ENCODE data around the genes MPST, KCTD17, C1QTNF6 and SSTR3.

DNA sequence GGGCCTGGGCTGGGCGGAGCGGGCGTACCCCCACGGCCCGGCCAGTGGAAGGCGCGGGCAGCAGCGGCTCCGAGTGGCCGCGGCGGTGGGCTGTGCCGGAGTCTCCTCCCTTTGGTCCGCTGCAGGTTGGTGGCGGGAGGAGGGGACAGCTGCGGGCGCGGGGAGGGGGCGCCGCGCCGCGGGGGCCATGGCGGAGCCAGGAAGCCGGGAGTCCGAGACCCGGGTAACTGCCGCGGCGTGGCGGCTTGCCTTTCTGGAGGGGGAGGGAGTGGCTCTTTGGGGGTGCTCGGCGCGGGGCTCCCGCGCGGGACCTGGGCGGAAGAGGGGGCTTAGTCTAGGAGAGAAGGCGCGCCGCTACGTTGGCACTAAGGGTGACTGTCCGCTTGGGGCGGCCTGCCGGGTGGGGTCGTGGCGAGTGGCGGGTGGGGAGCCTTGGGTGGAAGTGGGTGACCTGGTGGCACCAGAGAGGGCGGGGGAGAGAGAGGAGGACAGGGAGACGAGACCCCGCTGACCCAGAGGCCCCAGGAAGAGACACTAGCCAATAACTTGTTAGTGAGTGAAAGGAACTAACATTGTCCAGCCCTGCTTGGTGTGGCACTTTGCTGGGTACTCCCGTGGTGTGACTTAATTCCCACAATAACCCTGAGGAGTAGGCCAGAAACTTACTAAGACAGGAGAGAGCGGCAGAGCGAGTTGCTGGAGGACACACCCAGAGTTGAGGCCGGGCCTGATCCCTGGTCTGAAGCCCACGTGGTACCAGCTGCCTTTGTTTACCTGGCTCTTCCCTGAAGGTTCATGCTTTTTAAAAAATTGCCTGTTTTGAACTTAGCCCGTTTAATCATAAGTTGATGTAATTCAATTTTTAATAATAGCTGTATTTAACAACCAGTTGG, at the start of gene MPST:
TSS of gene MPST (plus strand) at position 93 of the 893 bp plus-strand sequence.
- PRO-cap, 3 experiments = peak in 3 of 3 experiments; most common plus-strand start position 114 of the sequence (in 3); most common minus-strand start position 621 of the sequence (in 2)
- RAMPAGE, long total RNA, 4 experiments = no peak in any of the 4 experiments
- RRBS = under 1% methylated on average over 20 of the region's 57 CpGs

- PRO-cap, 3 experiments = peak in 3 of 3 experiments; most common plus-strand start chr22:37051744 (in 2); most common minus-strand start chr22:37051550 (in 1)
- RAMPAGE, long total RNA, 4 experiments = no peak in any of the 4 experiments
- RRBS = 3% methylated on average over 52 of the region's 93 CpGs
These were observed at the start of gene KCTD17 for GRCh38 chr22:37051097-37052357. Gene KCTD17, plus strand, starts transcription at chr22:37051742.

DNA sequence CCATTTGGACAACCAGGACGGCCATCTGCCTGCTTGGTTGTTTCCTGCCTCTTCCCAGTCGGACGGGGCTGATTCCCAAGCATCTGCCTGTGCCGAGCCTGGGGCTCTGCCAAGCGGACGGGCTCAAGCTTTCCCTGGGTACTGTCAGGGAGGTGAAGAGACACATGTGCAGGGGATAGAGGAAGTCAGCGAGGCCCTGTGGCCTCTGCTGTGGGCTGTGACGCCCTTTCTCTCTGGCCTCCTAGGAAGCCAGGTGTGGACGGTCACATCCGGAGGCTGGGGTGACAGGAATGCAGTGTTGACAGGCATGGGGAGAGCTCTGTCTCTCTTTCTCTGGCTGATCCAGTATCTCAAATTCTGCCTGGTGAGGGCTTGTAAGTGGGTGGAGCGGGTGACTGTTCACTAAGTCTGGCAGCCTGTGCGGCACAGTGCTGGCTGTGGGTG, 1.8 kb downstream of the KCTD17 start:
- PRO-cap, 3 experiments = no peak in any of the 3 experiments
- RAMPAGE, long total RNA, 4 experiments = no peak in any of the 4 experiments
- RRBS = no CpG with 5 or more reads among the region's 12 CpGs

GRCh38 chr22:37079328-37080414, 28.1 kb downstream of the KCTD17 start:
- PRO-cap, 3 experiments = no peak in any of the 3 experiments
- RAMPAGE, long total RNA, 4 experiments = no peak in any of the 4 experiments
- RRBS = 100% methylated on average over 1 of the region's 20 CpGs

DNA sequence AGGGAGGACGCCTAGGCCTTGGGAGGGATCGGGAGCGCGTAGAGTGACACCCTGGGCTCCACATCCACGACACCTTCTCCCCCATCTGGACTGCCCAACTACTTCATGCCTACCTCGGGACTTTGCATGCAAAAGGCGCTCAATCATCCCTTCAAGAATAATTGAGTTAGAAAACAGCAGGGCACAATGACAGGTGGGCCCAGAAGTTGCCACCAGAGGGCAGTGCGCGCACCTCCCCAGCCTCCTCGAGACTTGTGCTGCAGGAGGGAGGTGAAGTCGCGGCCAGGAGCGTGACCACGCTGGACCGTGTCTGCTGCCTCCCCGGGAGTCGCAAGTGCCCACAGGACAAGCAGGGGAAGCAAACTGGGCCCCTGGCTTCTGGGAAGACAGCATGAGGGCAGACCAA, 16.8 kb upstream of the IL2RB start:
- PRO-cap, 3 experiments = peak in 3 of 3 experiments; most common plus-strand start position 273 of the sequence (in 3)
- RAMPAGE, long total RNA, 4 experiments = start-site peak on the plus strand in 2 of 4 experiments, centred at positions 274 to 286 of the sequence, 10 to 15 reads per replicate
- RRBS = no CpG with 5 or more reads among the region's 17 CpGs

DNA sequence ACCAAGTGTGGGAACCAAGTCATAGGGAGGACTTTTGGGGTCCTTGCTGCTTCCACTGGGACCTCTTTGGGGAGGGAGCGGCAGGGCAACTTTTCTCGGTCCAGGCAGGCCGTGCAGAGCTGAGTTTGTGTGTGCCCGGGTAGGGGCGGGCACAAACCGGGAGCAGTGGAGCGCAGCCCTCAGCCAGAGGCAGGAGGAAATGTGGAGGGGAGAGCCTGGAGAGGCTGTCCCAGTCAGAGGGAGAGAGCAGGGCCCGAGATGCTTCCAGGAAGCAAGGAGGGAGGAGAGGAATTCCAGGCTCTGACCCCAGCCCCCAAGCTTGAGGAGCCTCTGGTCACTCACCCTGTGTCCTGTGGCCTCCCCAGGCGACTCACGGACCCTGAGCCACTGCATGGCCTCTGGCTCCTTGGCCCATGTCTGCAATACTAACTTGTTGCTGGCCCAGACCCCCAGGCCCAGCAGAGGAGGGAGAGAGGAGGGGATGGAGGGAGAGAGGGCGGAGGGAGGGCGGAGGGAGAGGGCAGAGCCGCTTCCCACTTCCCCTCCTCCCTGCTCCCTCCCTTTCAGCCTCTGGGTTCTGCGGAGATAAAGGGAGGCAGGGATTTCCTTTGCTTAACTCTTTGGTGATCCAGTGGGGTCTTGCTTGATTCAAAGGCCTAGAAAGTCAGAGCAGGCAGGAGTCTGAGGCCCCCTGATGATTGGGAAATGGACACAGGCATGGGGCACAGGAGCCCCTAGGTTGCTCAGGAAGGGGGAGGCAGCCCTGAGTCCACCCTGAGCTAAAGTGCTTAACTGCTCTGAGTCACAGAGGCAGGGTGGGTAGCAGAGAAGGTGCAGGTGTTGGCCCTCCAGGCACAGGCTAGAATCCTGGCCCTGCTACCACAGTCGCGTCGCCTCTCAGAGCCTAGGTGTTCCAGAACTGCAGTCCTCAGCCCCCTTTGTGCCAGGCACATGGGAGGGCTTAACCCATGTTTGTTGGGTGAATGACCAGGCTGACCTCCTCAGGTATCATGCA, at the start of gene C1QTNF6:
TSS of gene C1QTNF6 (minus strand) at position 427 of the 1,015 bp plus-strand sequence.
- PRO-cap, 3 experiments = peak in 3 of 3 experiments; most common plus-strand start position 154 of the sequence (in 2); most common minus-strand start position 127 of the sequence (in 2)
- RAMPAGE, long total RNA, 4 experiments = start-site peak on the minus strand in 3 of 4 experiments, centred at positions 441 to 463 of the sequence, 26 to 28 reads per replicate
- RRBS = no CpG with 5 or more reads among the region's 17 CpGs

DNA sequence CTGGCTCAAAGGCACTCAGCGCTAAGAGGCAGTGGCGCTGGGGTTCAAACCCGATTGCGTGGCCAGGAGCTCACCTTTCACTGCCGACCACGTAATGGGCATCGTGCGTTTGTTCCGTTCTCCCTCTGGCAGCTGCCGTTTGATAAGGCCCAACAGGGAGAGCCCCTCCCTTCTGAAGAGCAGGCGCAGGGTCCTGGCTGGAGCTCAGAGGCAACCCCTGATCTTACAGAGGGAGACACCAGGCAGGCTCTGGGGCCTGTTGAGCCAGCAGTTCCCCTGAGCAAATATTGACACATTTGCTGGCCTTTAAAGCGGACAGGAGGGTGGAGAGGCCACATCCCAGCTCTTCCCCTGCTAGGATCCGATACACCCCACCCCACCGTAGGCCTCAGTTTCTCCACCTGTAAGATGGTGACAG, 11.7 kb upstream of the C1QTNF6 start:
- PRO-cap, 3 experiments = no peak in any of the 3 experiments
- RAMPAGE, long total RNA, 4 experiments = no peak in any of the 4 experiments
- RRBS = no CpG with 5 or more reads among the region's 14 CpGs

GRCh38 chr22:37211866-37213049, at the start of gene SSTR3:
Gene SSTR3, minus strand, starts transcription at chr22:37212477.
- PRO-cap, 3 experiments = peak in 1 of 3 experiments; most common plus-strand start chr22:37212790 (in 1)
- RAMPAGE, long total RNA, 4 experiments = no peak in any of the 4 experiments
- RRBS = 12% methylated on average over 7 of the region's 29 CpGs

DNA sequence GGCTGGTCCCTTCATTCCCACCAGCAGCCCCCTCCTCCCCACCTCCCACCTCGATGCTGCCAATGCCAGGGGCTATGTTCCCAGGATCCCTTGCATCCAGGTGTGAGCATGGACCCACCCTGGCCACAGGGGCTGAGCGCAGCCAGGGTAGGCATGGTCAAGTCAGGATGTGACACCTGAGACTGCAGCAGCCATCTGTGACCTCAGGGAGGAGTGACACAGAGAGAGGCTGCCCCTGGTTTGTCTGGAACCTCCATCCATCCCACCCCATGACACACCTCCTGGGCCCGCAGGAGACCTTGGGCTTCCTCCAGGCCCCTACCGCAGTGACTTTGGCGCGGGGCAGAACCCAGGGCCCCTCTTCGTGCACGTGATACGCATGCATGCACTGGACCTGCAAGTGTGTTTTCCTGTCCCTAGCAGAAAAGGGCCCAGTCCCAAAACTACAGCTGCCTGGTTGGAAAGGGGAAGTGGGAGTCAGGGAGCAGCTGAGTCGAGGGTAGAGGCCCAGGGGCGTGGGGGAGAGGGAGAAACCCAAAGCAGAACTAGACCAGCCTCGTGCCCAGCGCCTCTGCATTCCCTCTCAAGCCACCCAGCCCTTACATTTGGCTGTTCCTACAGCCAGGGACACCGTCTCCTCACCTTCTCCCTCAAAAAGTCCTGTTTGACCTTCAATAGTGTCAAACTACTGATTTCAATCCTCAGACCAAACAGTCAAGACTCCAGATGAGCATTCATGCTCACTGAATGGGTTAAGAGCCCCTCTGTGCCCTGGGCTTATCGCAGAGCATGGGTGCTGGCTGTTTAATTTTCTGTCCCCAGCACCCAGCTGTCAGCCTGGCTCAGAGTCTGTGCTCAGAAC, 7.8 kb upstream of the CYTH4 start:
- PRO-cap, 3 experiments = peak in 2 of 3 experiments; most common plus-strand start position 574 of the sequence (in 2); most common minus-strand start position 328 of the sequence (in 1)
- RAMPAGE, long total RNA, 4 experiments = no peak in any of the 4 experiments
- RRBS = no CpG with 5 or more reads among the region's 15 CpGs

GRCh38 chr22:37311914-37312216, 29.6 kb downstream of the CYTH4 start:
- PRO-cap, 3 experiments = no peak in any of the 3 experiments
- RAMPAGE, long total RNA, 4 experiments = no peak in any of the 4 experiments
- RRBS = no CpG with 5 or more reads among the region's 15 CpGs

GRCh38 chr22:37324368-37325327, 42.3 kb downstream of the CYTH4 start:
- PRO-cap, 3 experiments = peak in 1 of 3 experiments; most common minus-strand start chr22:37324926 (in 1)
- RAMPAGE, long total RNA, 4 experiments = no peak in any of the 4 experiments
- RRBS = 9% methylated on average over 25 of the region's 71 CpGs

DNA sequence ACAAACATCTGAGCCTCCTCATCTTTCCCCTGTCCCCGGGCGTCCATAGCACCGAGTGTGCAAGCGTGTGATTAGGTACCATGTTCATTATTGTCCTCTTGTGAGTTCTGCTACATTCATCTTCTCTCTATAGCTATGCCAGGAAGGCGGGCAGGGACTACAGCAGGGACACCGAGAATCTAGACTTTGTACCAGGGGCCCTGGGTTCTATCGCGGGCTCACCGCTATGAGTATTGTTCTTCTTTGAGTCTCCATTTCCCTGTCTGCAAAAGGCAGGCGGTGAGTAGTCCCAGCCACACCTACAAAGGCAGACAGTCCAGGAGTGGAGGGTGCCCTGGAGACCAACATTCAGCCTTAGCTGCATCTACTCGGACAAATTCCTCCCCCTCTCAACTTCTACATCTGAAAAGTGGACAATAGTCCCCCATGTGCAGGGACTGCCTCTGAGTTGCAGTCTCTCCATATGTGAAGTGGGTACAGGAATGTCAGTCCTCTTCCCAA, 2.3 kb upstream of the CARD10 start:
- PRO-cap, 3 experiments = no peak in any of the 3 experiments
- RAMPAGE, long total RNA, 4 experiments = no peak in any of the 4 experiments
- RRBS = no CpG with 5 or more reads among the region's 11 CpGs

DNA sequence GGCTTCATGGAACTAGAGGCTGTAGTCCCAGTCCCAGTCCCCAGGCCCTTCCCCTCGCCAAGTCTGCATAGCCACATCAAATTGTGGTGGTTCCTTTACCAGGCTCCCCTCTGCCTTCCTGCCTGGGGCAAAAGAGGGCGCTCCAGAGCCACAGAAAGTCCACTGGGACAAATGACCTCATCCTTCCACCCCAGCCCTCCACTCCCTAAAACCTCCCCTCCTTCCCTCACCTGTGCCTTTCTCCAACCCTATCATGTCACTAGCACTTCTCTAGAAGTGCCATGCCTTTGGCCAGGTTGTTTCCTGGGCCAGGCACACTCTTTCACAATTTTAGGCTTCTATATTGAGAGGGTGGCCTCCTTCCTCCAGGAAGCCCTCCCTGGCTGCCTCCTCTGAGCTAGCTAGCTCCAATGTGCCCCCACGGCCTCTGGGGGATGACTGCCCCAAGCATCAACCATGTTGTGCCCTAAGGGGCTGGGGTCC, 15.1 kb upstream of the CDC42EP1 start:
- PRO-cap, 3 experiments = no peak in any of the 3 experiments
- RAMPAGE, long total RNA, 4 experiments = no peak in any of the 4 experiments
- RRBS = no CpG with 5 or more reads among the region's 3 CpGs

- PRO-cap, 3 experiments = peak in 3 of 3 experiments; most common plus-strand start chr22:37557845 (in 3); most common minus-strand start chr22:37557688 (in 2)
- RAMPAGE, long total RNA, 4 experiments = no peak in any of the 4 experiments
- RRBS = no CpG with 5 or more reads among the region's 9 CpGs
These were observed 2.7 kb upstream of the CDC42EP1 start for GRCh38 chr22:37557405-37558139.

DNA sequence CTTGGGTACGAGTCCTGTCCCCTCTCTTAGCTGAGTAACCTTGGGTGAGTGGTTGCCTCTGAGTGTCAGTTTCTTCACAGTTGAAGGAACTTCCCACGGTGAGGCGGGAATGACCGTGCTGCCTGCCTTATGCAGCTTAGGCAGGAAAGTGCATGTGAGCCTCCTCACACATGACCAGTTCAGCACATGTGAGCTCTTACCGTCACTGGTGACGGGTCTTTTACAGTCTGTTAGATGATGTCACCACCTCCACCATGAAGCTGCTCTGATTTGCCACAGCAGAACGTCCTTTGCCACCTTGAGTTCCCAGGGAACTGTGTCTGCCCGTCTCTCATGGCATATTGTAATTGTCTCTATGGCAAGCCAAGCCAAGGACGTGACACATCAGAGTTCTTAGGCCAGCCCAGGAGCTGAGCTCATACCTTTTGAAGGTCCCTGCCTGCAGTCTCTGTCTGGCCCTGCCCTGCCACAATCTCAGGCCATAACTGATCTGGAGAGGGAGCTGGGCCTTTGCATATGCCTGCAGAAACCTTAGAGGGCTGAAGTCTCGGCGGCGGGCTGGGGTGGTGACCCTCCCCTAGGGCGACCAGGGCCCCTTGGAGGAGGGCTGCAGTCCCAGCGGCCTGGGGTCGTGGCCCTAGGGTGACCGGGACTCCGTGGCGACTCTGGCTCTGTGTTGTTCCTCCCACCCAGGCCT, 7.7 kb downstream of the GGA1 start:
- PRO-cap, 3 experiments = peak in 3 of 3 experiments; most common plus-strand start position 482 of the sequence (in 3); most common minus-strand start position 316 of the sequence (in 3)
- RAMPAGE, long total RNA, 4 experiments = no peak in any of the 4 experiments
- RRBS = 93% methylated on average over 3 of the region's 18 CpGs

GRCh38 chr22:37627142-37628059, 12.1 kb upstream of the SH3BP1 start:
- PRO-cap, 3 experiments = peak in 2 of 3 experiments; most common plus-strand start chr22:37627744 (in 1); most common minus-strand start chr22:37627702 (in 2)
- RAMPAGE, long total RNA, 4 experiments = no peak in any of the 4 experiments
- RRBS = no CpG with 5 or more reads among the region's 17 CpGs

DNA sequence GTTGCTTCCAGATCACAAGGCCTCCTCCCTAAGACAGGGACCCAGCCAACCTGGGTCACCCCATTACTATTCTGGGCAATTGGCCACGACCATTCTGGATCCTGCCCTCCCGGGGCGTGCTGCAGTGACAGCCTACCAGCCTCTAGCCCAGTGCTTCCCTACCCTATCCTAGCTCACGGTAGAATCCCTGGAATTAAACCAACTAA, 823 bp upstream of the PDXP start:
- PRO-cap, 3 experiments = no peak in any of the 3 experiments
- RAMPAGE, long total RNA, 4 experiments = no peak in any of the 4 experiments
- RRBS = no CpG with 5 or more reads among the region's 4 CpGs

GRCh38 chr22:37659535-37660061, 1.1 kb downstream of the PDXP start:
- PRO-cap, 3 experiments = peak in 1 of 3 experiments; most common plus-strand start chr22:37659751 (in 1); most common minus-strand start chr22:37659747 (in 1)
- RAMPAGE, long total RNA, 4 experiments = no peak in any of the 4 experiments
- RRBS = no CpG with 5 or more reads among the region's 8 CpGs

GRCh38 chr22:37745502-37746199, 48.8 kb downstream of the TRIOBP start:
- PRO-cap, 3 experiments = peak in 3 of 3 experiments; most common plus-strand start chr22:37745847 (in 1); most common minus-strand start chr22:37745931 (in 3)
- RAMPAGE, long total RNA, 4 experiments = no peak in any of the 4 experiments
- RRBS = 1% methylated on average over 21 of the region's 73 CpGs

DNA sequence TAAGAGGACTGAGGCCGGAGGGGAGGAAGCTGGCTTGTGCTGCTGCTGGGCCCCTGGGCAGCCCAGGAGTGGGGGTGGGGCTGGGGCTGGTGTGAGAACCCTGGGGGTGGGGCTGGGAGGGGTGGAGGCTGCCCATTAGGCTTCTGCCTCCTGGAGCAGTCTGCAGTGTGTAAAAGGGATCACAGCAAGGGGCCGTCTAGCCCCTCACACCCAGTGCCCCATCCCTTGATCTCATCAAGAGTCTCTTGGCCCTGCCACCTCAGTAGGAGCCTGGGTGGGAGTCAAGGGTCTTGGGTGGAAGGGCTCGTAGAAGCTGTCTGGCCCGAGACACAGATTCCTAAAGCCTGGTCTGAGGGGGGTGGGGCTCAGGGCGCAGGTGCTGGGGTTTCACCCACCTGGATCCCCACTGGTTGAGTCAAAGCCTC, 53.2 kb upstream of the H1-0 start:
- PRO-cap, 3 experiments = no peak in any of the 3 experiments
- RAMPAGE, long total RNA, 4 experiments = no peak in any of the 4 experiments
- RRBS = no CpG with 5 or more reads among the region's 5 CpGs

All from adrenal gland (tissue), 7 donors.